ENCODE measurements around a stretch of chr2.

- PRO-cap, result no peak
- RAMPAGE, long total RNA, result no peak
- RRBS, result no CpG with 5 or more reads among the region's 2 CpGs
Observed at GRCh38 chr2:46740046-46740780, 41.1 kb downstream of the SOCS5 start.

- PRO-cap, result no peak
- RAMPAGE, long total RNA, result no peak
- RRBS, result no CpG with 5 or more reads among the region's 8 CpGs
Observed at GRCh38 chr2:46779562-46780185, 80.6 kb downstream of the SOCS5 start.

DNA sequence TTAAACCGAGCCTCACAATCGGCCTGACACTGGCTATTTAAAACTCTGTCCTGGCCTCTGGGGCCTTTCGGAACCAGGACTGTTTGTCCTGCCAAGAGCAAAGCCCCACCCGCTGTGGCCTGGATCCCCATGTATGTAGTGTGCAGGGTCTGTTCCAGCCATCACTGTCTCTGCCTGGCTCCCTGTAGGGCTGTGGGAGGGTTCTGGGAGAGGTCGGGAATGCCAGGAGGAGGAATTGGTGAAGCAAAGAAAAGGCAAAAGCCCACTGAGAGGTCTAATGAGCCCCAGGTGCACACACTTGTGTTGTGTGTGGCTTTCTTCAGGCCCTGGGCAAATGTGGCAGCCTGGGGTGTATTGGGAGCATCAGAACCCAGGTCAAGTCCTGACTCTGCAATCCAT is 97.3 kb downstream of the MCFD2 start:
- PRO-cap, result no peak
- RAMPAGE, long total RNA, result no peak
- RRBS, result no CpG with 5 or more reads among the region's 5 CpGs

GRCh38 chr2:46845878-46846922 is 69.4 kb downstream of the MCFD2 start:
- PRO-cap, result no peak
- RAMPAGE, long total RNA, result no peak
- RRBS, result no CpG with 5 or more reads among the region's 14 CpGs

GRCh38 chr2:46849605-46850650 is 65.7 kb downstream of the MCFD2 start:
- PRO-cap, result no peak
- RAMPAGE, long total RNA, result no peak
- RRBS, result no CpG with 5 or more reads among the region's 15 CpGs

DNA sequence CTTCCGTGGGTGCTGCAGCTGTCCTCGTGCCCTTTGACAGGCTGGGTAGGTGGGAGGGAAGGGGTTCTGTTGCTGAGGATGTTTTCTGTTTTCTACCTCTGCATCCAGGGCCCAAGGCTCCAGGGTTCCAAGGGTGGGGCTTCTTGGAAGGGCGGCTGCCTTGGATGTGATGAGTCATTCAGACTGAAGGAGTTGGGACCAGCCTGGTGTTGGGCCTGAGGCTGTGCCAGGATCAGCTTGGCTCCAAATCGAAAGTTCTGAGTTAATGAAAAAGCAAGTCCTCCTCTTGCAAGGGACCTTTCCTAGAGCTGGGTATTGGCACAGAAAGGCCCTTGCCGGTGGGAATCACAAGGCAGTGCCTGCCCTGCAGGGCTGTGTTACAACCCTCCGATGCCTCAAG is 26.9 kb downstream of the TTC7A start:
- PRO-cap, result no peak
- RAMPAGE, long total RNA, result no peak
- RRBS, result no CpG with 5 or more reads among the region's 6 CpGs

DNA sequence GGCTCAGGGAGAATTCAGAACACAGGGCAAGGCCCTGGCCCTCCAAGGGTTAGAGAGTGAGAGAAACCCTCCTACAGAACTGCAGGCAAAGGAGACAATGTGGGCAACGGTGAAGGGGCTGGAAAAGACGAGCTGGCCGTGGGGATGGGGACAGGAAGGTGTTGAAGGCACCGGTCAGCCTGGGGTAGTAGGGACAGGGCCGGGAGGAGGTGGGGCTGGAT is 66.8 kb downstream of the TTC7A start:
- PRO-cap, result no peak
- RAMPAGE, long total RNA, result no peak
- RRBS, result no CpG with 5 or more reads among the region's 5 CpGs

GRCh38 chr2:47157237-47158106 is 2.4 kb upstream of the STPG4 start:
- PRO-cap, result no peak
- RAMPAGE, long total RNA, result no peak
- RRBS, result no CpG with 5 or more reads among the region's 5 CpGs

DNA sequence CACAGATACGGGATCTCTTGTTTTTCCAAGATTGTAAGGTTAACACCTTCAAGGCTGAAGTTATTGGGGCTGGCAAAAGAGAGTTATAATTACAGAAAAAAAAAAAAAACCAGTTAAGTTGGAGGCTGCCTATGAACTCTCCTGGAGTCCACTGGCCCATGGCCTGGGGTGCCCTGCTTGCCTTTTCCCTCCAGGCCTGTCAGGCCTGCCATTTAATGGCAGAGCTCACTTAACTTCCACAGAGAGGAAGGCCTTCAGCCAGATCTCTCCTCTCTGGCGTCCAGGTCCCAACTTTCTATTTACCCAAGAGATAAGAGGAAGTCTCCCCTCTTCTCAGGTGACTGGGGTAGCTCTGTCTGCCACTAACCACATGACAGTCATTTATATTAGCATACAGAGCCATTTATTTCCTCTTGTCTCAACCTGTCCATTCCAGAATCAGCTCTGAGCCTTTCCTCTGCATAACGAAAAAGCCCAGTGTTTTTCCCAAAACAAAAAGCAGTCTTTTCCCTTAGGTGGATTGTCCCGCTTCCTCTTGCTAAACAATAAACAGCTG is 49.8 kb upstream of the CALM2 start:
- PRO-cap, result no peak
- RAMPAGE, long total RNA, result no peak
- RRBS, result no CpG with 5 or more reads among the region's 4 CpGs

GRCh38 chr2:47311158-47311544 is 58.0 kb upstream of the EPCAM start:
- PRO-cap, result no peak
- RAMPAGE, long total RNA, result no peak
- RRBS, result no CpG with 5 or more reads among the region's 9 CpGs

DNA sequence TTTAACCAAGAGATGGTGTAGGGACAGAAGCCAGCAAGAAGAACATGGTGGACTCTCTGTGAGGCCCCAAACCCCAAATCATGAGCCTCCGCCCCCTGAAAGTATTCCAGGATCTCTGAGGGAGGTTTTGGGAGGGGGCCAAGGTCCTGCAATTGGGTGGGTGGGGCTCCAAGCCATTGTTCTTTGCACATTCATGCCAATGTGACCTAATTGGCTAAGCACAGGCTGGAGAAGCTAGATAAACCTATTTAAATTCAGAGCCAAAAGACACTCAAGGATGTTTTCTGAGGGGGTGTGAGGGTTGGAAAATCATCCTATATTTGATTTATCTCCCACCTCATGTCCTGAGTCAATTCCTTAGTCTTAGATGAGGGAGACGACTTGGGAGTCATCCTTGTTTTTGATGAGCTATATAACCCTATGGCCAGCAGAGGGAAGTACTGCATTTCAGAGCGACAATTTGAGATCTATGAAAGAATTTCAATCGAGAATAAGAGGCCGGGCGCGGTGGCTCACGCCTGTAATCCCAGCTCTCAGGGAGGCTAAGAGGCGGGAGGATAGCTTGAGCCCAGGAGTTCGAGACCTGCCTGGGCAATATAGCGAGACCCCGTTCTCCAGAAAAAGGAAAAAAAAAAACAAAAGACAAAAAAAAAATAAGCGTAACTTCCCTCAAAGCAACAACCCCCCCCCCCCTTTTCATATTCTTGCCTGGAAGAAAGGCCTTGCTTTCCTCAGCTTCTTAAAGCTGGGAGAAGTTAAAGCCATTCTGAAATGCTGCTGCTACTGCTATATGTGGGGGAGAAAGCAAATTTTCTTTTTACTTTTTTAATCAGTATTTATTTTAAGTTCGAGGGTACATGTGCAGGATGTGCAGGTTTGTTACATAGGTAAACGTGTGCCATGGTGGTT is 34.0 kb upstream of the EPCAM start:
- PRO-cap, result no peak
- RAMPAGE, long total RNA, result no peak
- RRBS, result no CpG with 5 or more reads among the region's 15 CpGs

DNA sequence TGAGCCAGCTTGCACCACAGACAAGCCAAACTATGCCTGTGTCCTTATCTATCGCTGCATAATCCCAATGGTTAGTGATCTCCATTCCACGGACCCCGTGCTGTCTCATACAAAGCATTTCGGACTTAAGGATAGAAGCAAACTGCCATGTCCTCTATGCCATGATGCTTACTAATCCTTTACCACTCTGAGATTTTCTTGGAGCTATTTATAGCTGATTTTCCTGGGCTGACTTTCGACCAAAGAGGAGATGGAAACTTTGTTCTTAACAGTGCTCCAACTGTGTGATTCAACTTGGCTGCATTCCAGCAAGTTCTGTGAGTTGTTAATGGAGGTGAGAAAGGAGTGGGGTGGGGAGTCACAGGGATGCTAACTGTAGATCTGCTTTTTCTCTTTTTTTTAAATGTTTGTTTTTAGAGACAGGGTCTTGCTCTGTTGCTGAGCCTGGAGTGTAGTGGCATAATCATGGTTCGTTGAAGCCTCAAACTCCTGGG is 11.6 kb upstream of the EPCAM start:
- PRO-cap, result no peak
- RAMPAGE, long total RNA, result no peak
- RRBS, result no CpG with 5 or more reads among the region's 6 CpGs

DNA sequence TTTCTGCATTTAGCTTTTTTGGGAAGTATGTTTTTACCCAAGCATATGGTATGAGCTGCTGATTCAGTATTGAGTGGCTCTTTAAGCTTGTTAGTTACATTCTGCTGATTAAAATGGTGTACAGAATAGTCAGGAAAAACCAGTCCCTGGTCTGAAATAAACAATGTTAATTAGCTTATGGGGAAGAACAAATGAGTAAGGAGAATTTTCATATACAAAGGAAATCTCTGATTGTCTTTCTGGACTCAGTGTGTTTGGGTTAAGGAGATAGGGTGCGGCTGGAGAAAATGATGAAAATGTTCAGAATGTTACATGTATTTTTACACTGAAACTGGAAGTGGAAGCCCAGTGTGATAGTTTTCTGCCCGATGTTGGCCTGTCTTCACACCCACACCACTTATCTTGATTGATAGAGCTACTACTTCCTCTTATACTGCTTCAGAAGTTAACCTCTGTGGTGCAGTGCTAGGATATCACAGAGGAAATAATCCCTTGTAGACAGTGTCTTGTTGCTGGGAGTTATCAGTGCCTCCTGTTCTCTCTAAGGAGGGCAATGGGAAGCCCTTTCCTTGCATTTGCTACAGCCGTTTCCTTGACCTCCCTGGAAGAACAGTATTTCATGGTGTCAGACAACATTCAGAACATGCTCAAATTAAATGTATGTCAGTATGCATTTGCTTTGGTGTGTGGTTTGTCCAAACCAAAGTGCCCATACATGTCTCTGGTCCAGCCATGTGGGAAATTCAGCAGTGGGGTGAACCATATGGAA is 83.7 kb downstream of the KCNK12 start:
- PRO-cap, result no peak
- RAMPAGE, long total RNA, result no peak
- RRBS, result no CpG with 5 or more reads among the region's 3 CpGs

DNA sequence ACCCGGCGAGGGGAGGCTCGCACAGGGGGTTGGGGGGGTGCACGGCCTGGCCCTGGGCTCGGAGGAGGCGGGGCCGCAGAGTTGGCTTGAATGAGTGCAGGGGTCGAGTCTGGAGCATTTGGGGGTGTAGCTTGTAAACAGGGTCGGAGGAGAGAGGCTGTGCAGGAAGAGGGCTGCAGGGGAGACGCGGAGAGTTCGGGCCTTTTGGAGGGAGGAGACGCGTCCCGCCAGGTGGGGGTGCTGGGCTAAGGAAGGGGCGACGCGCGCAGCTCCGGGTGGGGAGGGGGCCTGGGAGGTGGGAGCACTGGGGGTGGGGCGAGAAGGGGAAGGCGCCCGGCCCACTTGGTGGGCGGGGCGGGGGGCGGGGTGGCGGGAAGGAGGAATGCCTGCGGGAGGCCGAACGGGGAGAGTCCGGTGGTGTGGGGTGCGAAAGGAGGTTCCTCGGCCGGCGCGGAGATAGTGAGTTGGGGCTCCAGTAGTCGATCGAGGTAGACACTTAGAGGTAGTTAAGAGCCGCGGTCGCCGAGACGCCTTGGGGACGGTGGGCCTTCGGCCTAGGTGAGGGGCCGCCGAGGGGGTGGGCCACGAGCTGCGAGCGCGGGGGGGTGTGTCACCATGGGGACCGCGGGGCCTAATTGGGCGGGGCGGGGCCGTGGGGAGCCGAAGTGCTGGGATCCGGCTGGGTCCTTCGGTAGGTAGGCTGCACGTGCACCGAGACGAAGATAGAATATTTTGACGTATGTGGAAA is 777 bp downstream of the MSH6 start:
- PRO-cap, result unidirectional peak, plus-strand start at position 408 of the sequence
- RAMPAGE, long total RNA, result no peak
- RRBS, result 3% methylated on average over 8 of the region's 63 CpGs

GRCh38 chr2:47810716-47811335 is 27.9 kb downstream of the MSH6 start:
- PRO-cap, result no peak
- RAMPAGE, long total RNA, result no peak
- RRBS, result no CpG with 5 or more reads among the region's 1 CpG

DNA sequence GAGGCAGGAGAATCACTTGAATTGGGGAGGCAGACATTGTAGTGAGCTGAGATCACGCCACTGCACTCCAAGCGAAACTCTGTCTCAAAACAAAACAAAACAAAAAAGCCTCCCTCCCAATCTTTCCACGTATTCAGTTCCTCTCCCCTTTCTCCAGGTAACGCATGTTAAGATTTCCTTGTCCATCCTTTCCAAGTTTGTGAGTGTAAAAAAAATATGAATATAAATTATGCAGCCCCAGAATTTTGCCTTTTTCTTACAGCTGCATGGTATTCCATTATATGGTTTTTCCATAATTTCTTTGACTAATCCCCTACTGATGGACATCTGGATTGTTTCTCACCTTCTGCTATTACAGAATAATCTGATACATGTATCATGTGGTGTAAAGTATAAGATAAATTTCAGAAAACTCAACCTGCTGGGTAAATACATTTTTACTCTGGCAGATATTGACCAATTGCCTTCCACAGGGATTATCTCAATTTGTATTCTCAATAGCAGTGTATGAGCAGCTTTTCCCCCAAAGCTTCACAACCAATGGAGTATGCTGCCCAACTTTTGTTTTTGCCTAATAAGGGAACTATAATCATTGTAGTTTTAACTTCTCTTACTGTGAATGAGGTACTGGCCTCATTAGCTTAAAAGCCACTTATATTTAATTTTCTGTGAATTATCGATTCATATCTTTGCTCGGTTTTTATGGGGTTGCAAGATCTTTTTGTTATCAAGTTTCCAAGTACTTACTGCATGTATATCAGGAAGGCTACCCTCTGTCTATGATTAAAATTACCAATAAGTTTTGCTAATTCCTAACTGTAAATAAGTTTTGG is 27.2 kb downstream of the FBXO11 start:
- PRO-cap, result no peak
- RAMPAGE, long total RNA, result no peak
- RRBS, result no CpG with 5 or more reads among the region's 6 CpGs

- PRO-cap, result no peak
- RAMPAGE, long total RNA, result no peak
- RRBS, result no CpG with 5 or more reads among the region's 7 CpGs
Observed at GRCh38 chr2:48214053-48214571, 100.4 kb upstream of the FOXN2 start.

DNA sequence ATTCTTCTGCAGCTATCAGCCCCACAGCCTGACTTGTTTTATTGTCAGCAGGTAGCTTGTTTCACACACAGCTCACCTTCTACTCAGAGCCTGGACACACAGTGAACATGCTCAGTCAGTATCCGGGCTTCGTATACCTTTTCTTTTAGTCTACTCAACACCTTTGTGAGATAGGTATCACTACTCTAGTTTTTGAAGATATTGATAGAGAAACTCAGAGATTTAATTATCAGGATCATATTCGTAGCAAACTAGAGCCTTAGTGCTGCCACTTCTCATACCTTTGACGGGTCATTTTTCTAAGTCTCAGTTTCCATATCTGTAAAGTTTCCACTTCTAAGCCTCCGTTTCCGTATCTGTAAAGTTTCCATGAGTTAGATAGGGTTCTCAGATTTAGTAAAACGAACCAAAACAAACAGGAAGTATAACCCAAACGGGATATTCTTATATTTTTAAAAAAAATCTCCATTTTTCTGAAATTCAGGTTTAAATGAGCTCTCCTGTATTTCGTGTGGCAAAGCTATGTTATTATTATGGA is 1.0 kb upstream of the FOXN2 start:
- PRO-cap, result no peak
- RAMPAGE, long total RNA, result no peak
- RRBS, result no CpG with 5 or more reads among the region's 9 CpGs

- PRO-cap, result no peak
- RAMPAGE, long total RNA, result no peak
- RRBS, result 66% methylated on average over 2 of the region's 6 CpGs
Observed at GRCh38 chr2:53714124-53714656, 53.4 kb upstream of the CHAC2 start.

DNA sequence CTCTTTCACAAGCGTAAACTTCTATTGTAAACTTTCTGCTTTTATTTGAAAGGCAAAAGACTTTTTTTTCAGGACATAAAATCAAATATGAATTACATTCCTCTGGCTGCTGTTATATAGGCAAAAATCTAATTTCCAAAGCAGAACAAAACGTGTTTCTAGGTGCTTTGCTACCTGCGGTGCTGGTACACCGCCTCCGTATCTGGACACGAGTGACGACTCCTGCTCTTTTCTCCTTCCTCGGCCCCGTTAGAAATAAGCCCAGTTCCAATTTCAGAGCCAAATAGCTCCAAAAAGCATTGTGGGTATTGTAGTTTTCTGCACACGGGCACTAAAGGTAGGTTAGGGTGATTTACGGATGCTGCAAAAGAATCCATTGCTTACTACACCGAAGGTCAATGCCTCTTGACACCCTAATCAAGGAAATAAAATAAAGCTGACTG is 312 bp upstream of the CHAC2 start:
- PRO-cap, result bidirectional peak, plus-strand start outside the sequence, minus-strand start at position 257 of the sequence
- RAMPAGE, long total RNA, result no peak
- RRBS, result no CpG with 5 or more reads among the region's 12 CpGs